Esophagus muscularis mucosa (tissue), 4 donors: ENCODE results near the gene GNL2.

GRCh38 chr1:35888159-35888904 lies 5.3 kb downstream of the AGO1 start:
- PRO-cap = no peak
- RAMPAGE, long total RNA, 4 experiments = no peak in any of the 4 experiments

DNA sequence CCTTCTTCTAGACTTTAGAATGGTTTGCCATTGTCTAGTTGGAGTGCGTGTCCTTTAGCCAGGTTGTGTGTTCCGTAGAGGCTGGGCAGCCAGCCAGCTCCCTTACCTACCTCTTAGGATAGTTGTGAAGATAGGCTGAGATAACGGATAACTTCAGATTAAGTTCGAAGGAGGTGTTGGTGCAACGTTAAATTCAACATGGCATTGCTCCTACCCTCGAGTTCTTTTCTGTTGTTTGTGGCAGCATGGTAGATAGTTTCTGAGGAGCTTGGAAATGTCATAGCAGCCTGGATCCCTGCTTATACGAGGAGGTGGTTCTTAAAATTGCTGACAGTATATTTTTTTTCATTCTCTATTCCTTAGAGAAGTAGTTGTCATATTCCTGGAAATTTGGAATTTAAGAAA lies 814 bp downstream of the AGO3 start:
- PRO-cap = no peak
- RAMPAGE, long total RNA, 4 experiments = no peak in any of the 4 experiments

DNA sequence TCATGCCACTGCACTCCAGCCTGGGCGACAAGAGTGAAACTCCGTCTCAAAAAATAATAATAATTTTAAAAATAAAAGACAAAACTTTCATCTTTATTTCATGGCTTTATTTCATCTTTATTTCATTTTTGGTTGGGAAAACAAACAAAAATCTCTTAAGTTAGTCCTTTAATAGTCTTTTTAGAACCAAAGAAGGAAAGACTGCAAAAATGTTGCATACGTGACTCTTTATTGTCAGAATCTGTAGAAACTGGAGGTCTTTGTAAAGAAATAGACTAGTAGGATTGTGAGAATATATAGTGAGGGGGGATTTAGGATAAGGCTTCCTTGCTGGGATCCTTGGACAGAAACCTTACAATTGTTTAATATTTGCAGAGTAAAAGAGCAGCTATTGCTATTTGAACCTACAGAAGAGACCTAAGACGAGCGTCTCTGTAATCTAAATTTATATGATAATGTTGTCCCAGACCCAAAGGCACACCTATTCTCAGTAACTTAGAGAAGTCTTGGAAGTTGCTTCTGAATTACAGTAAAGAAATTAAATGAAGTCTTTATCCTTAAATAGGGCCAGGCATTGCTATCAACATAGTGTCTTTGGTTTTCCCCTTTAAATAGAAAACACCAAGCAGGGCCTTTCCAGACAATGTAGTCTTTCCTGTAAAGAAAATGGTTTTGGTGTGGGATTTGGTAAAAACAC lies 17.2 kb upstream of the TEKT2 start:
- PRO-cap = no peak
- RAMPAGE, long total RNA, 4 experiments = no peak in any of the 4 experiments

DNA sequence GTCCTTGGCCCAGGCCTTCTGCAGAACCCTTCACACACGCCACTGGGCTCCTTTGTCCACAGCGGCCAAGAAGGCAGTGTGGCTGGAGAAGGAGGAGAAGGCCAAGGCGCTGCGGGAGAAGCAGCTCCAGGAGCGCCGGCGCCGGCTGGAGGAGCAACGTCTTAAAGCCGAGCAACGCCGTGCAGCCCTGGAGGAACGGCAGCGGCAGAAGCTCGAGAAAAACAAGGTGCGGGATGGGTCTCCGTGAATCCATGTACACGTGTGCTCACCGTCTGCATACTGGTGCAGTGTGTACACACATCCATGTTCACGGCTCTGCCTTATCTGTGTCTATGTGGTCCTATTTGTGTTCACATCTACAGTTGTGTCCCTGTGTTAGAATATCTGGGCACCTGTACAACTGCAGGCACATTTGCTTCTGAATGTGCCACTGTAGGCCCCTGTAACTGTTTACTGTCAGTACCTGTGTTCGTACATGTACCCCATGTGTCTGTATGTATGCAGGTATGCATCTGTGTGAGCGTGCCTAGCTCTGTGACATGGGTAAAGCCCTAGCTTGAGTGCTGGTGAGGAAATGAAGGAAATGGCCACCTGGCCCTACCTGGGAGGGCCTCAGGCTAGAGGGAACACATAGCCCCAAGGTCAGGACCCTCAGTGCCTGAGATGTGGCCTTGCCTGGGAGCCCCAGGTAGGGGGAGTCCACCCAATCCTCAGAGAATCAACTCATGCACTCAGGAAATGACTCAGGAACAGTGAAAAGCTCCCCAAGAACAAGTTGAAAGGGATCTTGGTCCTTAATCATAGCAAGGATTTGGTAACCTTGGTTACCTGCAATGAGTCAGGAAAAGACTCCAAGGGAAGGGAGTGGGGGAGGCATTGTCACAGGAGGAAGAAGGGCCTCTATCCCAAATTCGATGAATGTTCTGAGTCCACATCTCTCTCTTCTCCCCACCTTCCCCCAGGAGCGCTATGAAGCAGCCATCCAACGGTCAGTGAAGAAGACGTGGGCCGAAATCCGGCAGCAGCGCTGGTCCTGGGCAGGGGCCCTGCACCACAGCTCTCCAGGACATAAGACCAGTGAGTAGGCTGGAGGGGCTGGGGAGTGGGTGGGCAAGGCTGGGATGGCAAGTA lies 16.8 kb downstream of the MAP7D1 start:
- PRO-cap = no peak
- RAMPAGE, long total RNA, 4 experiments = no peak in any of the 4 experiments

DNA sequence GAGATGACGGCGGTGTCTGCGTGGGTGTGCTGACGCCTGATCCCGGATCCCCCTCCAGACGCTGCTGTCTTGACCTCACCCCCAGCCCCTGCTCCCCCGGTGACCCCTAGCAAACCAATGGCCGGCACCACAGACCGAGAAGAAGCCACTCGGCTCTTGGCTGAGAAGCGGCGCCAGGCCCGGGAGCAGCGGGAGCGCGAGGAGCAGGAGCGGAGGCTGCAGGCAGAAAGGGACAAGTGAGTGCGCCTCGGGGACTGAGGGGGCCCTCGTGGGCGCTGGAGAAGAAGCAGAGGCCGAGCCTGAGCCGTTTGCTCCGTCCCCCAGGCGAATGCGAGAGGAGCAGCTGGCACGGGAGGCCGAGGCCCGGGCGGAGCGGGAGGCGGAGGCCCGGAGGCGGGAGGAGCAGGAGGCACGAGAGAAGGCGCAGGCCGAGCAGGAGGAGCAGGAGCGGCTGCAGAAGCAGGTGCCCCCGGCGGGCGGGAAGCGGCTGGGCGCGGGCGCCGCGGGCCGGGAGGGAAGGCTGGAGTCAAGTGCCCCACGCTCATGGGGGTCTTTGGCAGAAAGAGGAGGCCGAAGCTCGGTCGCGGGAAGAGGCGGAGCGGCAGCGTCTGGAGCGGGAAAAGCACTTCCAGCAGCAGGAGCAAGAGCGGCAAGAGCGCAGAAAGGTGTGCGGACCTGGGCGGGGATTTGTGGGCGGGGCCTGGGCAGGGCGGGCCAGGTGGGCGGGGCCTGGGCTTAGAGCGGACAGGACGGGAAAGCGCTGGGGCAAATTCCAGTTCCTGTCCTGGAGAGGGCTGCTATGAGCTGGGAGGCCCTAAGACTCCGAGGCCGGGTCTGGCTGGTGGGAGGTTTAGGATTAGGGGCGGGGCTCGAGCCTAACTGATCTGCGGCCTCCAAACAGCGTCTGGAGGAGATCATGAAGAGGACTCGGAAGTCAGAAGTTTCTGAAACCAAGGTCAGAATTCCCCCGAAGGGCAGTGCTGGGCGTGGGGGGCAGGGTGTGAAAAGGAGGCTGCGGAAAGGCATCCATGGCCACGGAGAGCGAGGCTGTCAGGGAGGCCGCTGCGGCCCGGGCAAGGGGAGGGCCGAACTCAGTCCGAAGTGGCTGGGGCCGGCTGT lies 22.8 kb downstream of the MAP7D1 start:
- PRO-cap = unidirectional peak, plus-strand start at position 775 of the sequence
- RAMPAGE, long total RNA, 4 experiments = start-site peak on the plus strand in 2 of 4 experiments, centred at positions 154 to 340 of the sequence, 67 to 343 reads per replicate

DNA sequence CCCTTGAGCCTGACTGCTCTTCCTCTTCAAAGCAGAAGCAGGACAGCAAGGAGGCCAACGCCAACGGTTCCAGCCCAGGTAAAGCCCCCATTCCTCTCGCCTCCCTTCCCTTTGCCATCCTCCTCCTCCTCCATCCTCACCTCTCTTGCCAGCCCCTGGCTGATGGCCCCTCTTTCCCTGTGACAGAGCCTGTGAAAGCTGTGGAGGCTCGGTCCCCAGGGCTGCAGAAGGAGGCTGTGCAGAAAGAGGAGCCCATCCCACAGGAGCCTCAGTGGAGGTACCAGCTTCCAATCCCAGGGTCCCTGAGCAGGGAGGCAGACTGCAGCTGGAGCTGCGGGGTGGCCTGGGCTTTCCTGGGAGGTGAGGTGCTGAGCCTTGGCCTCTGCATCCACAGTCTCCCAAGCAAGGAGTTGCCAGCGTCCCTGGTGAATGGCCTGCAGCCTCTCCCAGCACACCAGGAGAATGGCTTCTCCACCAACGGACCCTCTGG lies 23.6 kb downstream of the MAP7D1 start:
- PRO-cap = no peak
- RAMPAGE, long total RNA, 4 experiments = no peak in any of the 4 experiments

GRCh38 chr1:36180067-36180583 lies 24.2 kb downstream of the MAP7D1 start:
- PRO-cap = no peak
- RAMPAGE, long total RNA, 4 experiments = no peak in any of the 4 experiments

GRCh38 chr1:36183074-36183878 lies 27.3 kb downstream of the MAP7D1 start:
- PRO-cap = bidirectional peak, plus-strand start at chr1:36183750, minus-strand start at chr1:36183569
- RAMPAGE, long total RNA, 4 experiments = no peak in any of the 4 experiments

DNA sequence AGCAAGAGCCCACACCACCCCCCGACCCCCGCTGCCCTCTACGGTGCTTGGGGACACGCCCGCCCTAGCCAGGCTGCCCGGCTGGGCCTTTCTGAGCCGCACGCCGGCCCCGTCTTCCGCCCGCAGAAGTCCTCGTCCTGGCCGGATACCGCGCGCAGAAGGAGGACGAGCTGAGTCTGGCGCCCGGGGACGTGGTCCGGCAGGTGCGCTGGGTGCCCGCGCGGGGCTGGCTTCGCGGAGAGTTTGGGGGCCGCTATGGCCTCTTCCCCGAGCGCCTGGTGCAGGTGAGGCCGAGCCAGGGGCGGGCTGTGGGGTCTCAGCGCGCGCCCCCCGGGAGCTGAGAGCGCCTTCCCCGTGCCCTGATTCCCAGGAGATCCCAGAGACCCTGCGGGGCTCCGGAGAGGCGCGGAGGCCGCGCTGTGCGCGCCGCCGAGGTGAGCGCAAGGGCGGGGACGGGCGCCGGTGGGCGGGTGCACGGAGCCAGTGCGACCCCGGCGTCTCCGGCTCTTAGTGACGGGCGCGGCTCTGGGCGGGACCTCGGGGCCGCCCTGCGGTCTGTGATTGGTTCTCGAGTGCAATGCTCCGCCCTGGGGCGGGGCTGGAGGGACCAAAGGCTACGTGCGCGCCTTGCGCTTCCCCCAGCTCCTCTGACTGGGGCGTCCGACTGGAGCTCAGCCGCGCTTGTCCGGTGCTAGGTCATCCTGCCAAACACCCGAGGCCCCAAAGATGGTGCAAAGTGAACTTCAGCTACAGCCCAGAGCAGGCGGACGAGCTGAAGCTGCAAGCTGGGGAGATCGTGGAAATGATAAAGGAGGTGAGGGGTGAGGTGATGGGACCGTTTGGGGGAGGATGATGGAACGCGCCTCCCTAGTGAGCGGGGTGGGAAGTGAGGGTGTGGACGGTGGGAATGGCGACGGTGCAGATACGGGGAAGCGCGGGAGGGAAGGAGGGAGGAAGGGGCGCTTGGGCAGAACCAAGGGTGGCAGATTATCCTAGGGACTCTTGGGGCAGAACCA lies 612 bp downstream of the SH3D21 start:
- PRO-cap = bidirectional peak, plus-strand start at position 636 of the sequence, minus-strand start at position 436 of the sequence
- RAMPAGE, long total RNA, 4 experiments = start-site peak on the plus strand in 2 of 4 experiments, centred at positions 634 to 662 of the sequence, 9 to 25 reads per replicate

DNA sequence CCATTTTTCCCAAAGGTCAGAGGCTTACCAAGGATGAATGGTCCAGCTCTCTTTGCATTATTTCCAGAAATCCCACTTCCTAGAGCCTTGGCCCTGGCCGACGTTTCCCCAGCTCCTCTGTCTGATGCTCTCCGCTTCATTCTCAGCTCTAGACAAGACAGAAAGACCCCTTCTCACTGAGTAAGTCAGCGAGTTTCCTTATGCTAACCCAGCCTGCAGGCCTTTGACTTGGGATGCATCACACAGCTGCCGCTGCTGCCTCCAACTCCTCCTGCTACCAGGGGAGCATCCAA lies 24.6 kb downstream of the STK40 start:
- PRO-cap = no peak
- RAMPAGE, long total RNA, 4 experiments = no peak in any of the 4 experiments

DNA sequence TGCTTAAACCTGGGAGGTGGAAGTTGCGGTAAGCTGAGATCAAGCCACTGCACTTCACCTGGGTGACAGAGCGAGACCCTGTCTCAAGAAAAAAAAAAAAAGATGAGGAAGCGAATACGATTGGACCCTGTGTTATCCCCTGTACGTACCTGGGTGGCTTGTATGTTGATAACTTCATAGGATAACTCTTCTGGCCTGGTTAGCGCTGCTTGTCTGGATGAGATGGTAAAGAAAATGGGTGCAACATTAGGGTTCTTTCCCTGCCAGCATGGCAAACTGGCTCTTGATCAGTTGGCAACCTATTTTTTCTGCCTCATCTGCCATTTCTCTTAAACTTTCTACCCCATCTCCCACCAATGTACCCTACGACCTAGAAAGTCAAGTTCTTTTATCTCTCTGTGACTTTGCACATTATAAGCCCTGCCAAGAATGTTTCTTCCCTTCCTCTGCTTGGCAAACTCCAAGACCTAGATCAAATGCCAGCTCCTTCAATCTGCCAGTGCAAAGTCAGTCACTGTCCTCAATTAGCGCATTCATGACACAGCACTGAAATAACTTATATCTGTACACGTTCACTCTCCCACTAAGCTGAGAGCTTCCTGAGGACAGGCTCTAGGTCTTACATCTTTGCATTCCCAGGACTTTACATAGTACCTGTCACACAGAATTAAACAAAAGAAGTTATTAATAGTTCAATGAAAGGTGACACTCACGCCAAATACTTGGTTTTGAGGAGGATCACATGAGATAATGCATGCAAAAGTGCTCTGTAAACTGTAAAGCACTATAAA lies 21.3 kb upstream of the LSM10 start:
- PRO-cap = no peak
- RAMPAGE, long total RNA, 4 experiments = no peak in any of the 4 experiments

GRCh38 chr1:37497979-37498238 lies 16.7 kb downstream of the MEAF6 start:
- PRO-cap = no peak
- RAMPAGE, long total RNA, 4 experiments = no peak in any of the 4 experiments

DNA sequence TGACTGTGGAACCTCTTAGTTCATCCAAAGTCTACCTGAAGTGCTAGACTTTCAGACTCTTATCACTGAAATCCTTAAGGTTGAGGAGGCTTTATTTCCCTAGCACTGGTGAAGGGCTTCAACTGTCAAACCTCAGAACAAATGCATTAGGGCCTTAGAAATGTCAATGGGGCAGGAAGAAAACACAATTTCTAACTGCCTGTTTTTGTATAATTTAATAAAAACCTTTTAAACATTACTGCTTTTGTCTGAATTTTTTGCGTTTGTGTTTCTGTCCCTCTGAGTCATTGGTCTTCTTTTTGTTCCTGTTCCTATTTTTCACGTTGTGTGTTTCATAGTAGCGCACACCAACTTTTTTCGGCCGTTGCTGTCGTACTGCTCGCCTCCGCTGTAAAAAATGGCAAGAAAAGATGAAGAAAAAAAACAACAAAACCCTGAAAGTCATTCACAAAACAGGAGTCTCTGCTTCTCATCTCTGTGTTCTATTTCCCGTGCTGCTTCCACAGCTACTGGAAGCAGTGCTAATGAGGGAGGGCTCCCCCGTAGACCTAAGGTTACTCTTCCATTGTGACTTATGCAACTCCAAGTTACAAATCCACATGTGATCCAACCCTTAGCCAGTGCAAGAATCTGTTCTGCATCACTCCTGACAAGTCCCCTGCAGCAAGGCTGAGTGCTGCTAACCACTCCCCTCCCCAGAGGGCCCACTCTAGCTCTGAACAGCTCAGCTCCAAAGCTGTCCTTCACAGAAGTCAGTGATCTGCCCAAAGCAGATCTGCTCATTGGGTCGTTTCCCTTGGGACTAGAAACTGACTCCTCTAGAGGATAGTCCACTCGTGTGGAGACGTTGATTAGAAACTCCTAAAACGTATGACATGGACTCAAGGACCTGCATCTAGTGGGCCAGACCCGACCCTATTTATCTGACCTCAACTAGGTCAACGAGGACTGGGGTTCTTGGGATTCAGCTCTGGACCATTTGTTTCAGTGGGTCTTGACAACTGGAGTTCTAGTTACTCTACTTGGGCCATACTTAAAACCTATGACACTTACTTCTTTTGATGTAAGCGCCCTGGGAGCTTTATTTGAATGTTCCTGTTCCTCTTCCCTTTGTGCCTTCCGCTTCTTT lies 10.2 kb downstream of the DNALI1 start:
- PRO-cap = no peak
- RAMPAGE, long total RNA, 4 experiments = no peak in any of the 4 experiments

GRCh38 chr1:37595271-37596473 lies at the start of gene GNL2:
TSS of gene GNL2 (minus strand) at chr1:37595937.
- PRO-cap = bidirectional peak, plus-strand start at chr1:37596046, minus-strand start at chr1:37595935
- RAMPAGE, long total RNA, 4 experiments = start-site peak on the minus strand in 4 of 4 experiments, at chr1:37595890-37595939 at its widest, 38 to 800 reads per replicate

DNA sequence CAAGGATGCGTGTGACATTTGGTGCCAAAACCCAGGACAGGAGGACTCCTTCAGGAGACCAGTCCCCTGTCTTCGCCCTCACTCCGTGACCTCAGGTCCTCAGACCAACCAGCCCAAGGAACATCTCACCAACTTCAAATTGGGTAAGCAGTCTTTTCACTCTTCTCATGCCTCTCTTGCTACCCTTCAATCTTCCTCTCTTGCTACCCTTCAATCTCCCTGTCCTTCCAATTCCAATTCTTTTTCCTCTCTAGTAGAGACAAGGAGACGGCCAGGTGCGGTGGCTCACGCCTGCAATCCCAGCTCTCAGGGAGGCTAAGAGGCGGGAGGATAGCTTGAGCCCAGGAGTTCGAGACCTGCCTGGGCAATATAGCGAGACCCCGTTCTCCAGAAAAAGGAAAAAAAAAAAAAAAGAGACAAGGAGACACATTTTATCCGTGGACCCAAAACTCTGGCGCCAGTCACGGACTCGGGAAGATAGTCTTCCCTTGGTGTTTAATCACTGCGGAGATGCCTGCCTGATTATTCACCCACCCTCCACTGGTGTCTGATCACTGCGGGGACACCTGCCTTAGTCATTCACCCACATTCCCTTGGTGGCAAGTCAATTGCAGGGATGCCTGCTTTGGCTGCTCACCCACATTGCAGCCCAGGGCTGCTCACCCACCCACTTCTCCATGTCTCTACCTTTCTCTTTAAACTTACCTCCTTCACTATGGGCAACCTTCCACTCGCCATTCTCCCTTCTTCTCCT lies 38.5 kb downstream of the INPP5B start:
- PRO-cap = no peak
- RAMPAGE, long total RNA, 4 experiments = no peak in any of the 4 experiments

- PRO-cap = no peak
- RAMPAGE, long total RNA, 4 experiments = no peak in any of the 4 experiments
Measured at GRCh38 chr1:37995168-37995641, 5.4 kb upstream of the SF3A3 start.

GRCh38 chr1:38114225-38114708 lies 67.7 kb upstream of the POU3F1 start:
- PRO-cap = bidirectional peak, plus-strand start at chr1:38114573, minus-strand start at chr1:38114460
- RAMPAGE, long total RNA, 4 experiments = no peak in any of the 4 experiments

DNA sequence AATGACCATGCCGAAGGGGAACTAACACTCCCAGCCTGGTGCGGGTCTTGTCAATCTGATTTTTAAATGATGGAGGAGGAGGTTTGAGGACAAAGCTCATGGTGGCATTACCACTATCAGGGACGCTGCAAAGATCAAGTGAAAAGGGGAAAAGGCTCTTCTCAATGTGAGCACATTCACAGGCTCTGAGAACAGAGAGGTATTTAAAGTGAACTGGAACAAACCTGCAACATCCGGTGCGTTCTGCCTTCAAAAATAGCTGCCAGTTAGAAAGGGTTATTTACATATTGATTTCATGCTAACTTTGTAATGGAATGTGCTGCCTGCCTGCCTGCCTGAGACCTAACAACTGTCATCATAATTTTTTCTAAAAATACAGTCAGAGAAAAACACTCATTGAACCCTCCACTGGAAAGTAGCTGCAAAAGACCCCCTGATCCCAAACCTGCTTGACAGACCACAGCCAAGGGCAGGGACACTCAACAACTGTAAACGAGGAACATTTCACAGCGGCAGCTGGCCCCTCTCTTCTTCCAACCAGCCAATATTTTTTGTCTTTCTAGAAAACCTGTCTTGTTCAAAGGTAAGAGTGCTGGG lies 384.2 kb downstream of the RRAGC start:
- PRO-cap = no peak
- RAMPAGE, long total RNA, 4 experiments = no peak in any of the 4 experiments

- PRO-cap = no peak
- RAMPAGE, long total RNA, 4 experiments = no peak in any of the 4 experiments
Measured at GRCh38 chr1:38475839-38476908, 383.4 kb downstream of the RRAGC start.

DNA sequence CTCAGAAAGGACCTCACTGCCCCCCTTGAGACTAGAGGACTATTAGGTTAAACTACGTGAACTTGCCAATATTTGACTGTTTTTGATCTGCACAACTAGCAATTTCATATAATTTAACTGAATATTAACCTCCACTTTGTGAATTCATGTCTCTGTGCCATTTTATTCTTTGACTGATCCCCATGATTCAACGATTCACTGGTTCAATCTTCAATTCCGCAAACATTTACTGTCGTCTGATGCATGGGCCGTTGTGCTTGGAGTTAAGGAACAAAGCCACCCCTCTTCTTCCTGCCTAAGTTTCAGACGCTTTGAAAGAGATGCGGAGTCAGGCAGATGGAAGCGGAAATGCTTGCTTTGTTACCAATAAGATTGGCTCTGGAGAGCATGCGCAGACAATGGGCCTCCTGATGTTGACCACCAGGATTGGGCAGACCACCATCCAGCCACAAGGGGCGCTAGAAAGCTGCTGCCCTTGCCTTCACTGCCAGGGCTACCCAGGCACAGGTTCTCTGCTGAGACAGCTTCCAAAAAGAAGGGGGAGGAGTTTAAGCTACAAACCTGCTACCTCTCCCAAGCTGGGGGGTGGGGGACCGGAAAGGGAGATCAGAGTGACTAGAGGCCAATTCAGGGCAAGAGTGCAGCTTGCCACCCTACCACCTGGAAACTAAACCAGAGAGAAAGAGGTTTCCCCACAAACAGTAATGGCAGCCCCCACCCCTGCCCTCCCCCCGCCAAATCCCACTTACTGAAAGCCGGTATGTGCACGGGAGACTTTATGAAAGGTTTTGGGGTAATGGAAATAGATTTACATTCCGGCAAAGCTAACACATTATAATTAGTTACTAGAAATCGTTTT lies 369.8 kb downstream of the RRAGC start:
- PRO-cap = no peak
- RAMPAGE, long total RNA, 4 experiments = no peak in any of the 4 experiments